Mesenchymal stem cell of adipose (primary cell): ENCODE measurements around a stretch of chr22.

DNA sequence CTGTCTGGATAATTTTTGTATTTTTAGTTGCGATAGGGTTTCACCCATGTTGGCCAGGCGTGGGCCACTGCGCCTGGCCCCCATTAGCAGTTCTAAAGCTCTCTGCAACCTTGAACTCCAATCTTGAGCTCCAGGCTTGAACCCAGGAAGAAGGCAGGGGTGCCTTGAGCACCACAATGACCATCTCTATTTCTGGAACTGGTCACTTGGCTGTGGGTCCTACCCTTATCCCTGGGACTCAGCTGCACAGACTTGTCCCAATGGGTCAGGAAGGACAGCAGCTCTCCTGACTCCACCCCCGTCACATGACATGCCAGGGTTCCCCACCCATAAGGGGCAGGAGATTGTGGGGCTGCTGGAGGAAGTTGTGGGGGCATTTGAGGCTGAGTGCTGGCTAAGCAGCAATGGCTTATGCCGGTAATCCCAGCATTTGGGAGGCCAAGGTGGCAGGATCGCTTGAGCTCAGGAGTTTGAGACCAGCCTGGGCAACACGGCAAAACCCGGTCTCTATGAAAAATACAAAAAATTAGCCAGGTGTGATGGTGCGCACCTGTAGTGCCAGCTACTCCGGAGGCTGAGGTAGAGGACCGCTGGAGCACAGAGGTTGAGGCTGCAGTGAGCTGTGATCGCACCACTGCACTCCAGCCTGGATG, 56.2 kb downstream of the NFAM1 start:
- CAGE, long polyA plus RNA = no peak

DNA sequence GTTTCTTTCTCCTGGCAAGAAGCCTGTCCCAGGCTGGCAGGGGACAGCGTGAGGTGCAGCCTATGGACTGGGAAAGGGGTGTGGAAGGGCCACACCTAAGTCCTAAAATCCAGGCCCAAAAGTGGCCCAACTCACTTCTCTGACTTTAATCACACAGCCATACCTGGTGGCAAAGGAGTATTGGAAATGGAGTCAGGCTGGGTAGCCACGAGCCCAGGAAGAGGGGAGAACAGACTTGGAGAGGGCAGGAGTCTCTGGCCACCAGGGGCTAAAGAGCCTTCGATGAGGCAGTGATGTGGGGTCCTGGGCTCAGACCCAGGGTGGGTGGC, 11.0 kb downstream of the RRP7A start:
- CAGE, long polyA plus RNA = no peak

GRCh38 chr22:42518382-42518670, 1.3 kb downstream of the RRP7A start:
- CAGE, long polyA plus RNA = no peak

DNA sequence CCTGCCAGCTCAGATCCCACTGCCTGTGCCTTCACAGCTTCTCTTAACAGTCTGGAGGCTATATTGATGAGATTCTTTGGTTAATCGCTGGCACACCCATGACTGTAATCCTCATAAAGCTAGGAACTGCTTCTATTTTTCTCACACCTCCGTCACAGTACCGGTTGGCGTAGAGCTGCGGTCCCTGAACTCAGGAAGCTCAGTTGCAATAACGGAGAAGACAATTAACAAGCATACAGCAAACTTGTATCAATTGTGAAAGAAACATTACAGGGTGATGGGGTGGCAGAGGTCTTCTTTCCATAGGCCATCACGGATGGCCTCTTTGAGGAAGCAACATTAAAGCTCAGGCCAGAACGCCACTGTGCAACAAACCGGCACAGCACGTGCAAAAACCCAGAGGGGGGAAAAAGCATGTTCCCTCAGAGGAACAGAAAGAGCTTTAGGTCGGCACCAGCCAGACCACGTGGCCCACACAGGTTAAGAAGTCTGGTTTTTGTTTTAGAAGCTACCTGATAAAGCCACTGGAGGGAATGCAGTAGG, 854 bp downstream of the RRP7A start:
- CAGE, long polyA plus RNA = no peak

- CAGE, long polyA plus RNA = no peak
Measured at GRCh38 chr22:42580760-42581390, 27.1 kb downstream of the SERHL2 start.

GRCh38 chr22:42627993-42628519, 12.3 kb downstream of the ATP5MGL start:
- CAGE, long polyA plus RNA = no peak

DNA sequence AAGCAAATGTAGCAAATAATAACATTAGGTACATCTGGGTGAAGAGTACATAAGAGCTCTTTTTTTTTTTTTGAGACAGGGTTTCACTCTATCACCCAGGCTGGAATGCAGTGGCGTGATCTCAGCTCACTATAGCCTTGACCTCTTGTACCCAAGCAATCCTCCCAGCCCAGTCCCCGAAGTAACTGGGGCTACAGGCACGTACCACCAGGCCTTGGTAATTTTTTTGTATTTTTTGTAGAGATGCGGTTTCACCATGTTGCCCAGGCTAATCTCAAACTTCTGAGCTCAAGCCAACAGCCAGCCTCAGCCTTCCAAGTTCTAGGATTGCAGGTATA, 1.6 kb upstream of the ATP5MGL start:
- CAGE, long polyA plus RNA = no peak

DNA sequence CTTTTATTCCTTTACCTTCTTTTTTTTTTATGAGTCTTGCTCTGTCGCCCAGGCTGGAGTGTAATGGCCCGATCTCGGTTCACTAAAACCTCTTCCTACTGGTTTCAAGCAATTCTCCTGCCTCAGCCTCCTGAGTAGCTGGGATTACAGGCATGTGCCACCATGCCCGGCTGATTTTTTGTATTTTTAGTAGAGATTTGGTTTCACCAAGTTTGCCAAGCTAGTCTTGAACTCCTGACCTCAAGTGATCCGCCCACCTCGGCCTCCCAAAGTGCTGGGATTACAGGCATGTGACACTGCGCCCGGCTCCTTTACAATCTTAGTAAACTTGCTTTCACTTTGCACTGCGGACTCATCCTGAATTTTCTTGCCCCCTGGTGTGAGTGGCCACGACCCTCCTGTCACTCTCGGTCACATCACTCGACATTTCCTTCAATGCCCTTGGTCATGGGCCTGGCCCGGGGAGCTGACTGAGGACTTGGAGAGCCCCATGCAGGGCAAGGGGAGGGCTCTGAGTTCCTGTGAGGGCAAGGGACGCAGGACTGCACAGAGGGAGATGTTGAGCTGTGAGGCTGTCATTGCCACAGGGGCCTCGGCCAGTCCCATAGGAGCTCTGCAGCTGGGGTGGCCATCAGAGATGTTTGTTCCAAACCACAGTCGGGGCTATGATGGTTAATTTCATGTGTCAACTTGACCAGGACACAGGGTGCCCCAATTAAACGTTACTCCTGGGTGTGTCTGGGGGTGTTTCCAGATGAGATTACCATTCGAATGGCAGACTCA, 21.4 kb downstream of the A4GALT start:
- CAGE, long polyA plus RNA = no peak

GRCh38 chr22:42717171-42717740, 3.4 kb downstream of the A4GALT start:
- CAGE, long polyA plus RNA = no peak

GRCh38 chr22:42718605-42719544, 1.8 kb downstream of the A4GALT start:
- CAGE, long polyA plus RNA = no peak

- CAGE, long polyA plus RNA = no peak
Measured at GRCh38 chr22:42776323-42777494, 56.0 kb upstream of the A4GALT start.

GRCh38 chr22:42797050-42797570, 60.0 kb downstream of the ARFGAP3 start:
- CAGE, long polyA plus RNA = no peak

DNA sequence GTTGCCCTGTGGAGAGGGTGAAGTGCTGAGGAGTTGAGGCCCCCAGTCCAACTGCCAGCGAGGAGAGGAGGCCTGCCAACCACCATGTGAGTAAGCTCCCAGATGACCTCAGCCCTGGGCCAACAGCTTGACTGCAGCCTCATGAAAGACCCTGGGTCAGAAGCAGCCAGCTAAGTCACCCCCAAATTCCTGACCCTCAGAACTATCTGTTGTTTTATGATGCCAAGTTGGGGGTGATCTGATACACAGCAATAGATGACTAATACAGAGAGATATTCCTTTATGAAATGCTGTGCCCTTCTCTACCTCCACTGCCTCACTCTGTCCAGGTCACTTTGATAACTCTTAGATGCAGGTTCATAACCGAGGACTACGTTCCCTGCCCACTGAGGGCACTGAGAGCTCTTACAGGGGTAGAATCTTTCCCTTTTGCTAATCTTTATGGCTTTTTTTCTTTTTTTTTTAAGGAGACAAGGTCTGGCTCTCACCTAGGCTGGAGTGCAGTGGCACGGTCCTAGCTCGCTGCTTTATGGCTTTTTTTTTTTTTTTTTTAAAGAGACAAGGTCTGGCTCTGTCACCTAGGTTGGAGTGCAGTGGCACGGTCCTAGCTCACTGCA, 7.9 kb downstream of the ARFGAP3 start:
- CAGE, long polyA plus RNA = no peak

DNA sequence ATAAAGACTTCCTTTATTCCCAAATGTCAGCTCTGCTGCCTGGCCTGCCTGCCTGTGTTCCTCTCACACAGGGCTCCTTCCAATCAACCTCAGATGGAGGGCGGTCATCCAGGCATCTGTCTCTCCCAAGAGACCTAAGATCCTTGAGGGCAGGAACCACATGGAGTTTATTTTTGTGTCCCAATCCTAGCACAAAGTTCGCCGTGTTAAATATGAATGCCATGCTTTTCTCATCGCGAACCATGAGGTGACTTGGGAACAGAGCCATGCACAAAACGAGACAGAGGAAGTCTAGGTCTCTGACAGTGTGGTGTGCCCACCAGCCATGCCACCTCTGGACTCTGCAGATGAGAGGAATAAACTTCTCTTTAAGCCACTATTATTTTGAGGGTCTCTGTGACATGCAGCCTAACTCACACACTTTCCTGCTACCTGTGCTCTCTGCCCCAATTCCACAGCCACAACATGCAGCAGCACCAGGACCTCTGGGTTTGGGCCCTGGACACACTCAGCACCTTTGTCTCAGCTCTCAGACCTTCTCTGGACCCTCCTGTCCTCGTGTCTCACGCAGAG, 72.9 kb upstream of the ARFGAP3 start:
- CAGE, long polyA plus RNA = no peak

GRCh38 chr22:42955046-42955742, 59.8 kb downstream of the PACSIN2 start:
- CAGE, long polyA plus RNA = no peak

- CAGE, long polyA plus RNA = no peak
Measured at GRCh38 chr22:42975408-42976281, 39.3 kb downstream of the PACSIN2 start.

- CAGE, long polyA plus RNA = no peak
Measured at GRCh38 chr22:42990082-42990446, 24.9 kb downstream of the PACSIN2 start.

DNA sequence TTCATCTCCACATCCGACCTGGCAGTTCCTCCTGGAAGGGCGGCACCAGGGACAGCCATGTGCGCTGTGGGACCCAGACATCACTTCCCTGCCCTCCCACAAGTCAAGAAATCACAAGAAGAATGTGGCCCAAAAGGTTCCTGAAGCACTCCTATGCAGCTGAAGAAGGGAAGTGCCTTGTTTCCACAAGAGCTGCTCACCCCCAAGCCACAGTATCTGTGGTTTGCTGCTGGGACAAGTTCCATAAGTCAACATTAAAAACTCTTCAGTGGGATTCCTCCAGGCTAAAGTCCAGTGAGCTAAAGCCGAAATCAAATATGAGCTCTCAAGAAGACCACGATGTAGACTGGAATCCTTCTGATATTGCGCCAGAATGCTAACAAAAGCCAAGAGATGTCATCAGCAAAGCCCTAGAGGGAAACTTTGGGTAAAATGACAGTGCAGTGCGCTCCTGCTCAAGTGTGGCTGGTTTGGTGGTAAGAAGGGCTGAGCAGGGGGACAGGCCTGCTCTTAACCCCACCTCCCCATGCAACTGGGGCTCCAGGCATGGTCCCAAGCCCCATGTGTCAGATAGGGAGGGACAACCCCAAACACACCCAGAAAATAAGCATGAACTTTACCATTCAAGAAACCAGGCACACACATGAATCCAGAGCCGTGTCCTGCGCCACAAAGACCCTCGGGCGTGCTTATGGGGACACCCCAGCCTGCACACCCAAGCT, 21.0 kb downstream of the PACSIN2 start:
- CAGE, long polyA plus RNA = no peak

DNA sequence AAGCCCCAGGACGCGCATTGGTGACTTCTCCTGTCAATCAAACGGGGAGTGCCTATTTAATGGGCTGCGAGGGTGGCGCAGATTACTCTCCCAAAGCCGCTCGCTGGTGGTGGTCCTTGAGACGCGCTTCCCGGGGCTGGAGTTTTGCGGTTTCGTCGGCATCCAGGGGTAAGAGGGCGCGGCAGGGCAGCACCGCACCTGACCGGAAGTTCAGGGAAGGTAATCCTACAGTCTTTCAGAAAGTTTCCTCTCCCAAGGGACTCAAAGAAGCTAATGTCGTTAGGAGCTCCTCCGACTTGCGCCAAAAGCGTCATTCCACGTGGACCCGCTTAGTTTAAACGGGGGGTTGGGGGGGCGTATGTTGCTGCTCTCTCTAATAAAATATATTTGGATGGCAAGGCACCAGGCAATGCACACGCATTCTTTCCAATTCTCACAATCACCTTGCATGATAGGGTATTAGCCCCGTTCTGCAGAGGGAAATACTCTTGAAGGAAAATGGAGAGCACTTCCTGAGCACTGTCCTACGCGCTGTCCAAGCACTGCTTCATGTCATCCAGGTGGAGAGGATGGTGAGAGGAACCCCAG, 445 bp upstream of the PACSIN2 start:
- CAGE, long polyA plus RNA = no peak

DNA sequence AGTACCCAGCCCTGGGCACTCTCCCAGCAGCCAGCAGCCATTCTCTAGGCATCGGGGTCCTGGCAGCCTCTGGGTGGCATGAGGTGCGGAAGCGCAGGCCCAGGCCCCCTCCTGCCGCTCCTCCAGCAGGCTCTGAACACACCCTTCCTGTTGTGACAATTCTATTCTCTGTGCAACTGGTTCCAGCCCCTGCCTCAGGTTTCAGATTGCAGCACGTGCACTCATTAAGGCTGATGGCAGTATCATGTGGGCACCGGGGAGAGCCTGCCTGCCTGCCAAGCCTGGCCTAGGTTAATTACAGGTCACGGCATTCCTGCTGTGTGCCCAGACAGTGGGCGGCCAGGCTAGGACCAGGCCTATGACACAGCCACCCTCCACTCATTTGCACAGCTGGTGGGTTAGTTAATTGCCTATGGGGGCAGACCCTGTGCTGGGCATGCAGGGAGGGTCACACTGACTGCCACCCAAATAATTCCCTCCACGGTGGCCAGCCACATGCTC, 10.1 kb upstream of the PACSIN2 start:
- CAGE, long polyA plus RNA = no peak